HTR-8/SVneo (cell line): Measurements from ENCODE around the gene TBKBP1.

DNA sequence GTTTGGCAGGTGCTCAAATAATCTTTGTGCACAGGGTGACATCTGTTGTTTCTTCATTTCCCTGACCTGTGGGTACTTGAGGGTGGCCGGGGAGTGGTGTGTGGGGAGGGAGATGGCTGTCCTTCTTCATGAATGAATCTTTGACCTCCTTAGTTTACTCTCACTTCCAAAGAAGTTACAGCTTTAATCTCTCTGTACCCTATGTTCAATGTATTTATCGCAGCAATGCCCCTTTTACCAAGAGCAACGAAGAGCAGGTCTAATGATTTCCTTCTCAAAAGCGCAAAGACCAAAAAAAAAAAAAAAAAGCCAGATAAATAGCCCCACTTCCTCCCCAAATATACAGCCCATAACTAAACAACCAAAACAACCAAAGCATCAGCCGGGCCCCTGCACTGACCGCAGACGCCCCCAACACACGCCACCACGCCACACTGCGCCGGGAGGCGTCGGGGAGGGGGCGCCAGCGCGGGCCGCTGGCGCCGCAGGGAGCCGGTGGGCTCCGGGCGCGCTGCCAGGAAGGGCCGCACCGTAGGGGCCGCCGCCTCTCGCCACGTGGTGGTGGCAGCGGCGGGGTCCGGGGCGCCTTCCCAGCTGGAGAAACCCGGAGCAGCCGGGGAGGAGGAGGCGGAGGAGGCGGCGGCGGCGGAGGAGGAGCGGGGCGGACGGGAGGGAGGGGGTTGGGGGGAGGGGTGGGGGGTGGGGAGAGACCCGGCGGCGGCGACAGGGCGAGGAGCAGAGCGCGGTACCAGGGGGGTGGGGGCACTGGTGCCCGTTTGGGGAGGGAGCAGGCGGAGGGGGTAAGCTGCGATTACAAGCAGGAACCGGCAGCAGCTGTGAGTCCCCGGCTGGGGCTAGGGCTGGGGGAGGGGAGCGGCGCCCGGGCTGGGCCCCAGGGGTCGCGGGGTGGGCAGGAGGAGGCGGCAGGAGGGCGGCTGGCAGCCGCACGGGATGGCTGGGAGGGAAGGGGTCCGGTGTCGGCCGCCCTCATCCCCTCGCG, at the start of gene TBKBP1:
Gene TBKBP1, plus strand, starts transcription at position 803 of the 1,000 bp plus-strand sequence.
- RRBS: 1% methylated on average over 49 of the region's 69 CpGs

GRCh38 chr17:47701526-47702026, 7.6 kb downstream of the TBKBP1 start:
- RRBS: no CpG with 5 or more reads among the region's 6 CpGs

- RRBS: no CpG with 5 or more reads among the region's 7 CpGs
These were observed 4.6 kb upstream of the SP6 start for GRCh38 chr17:47855402-47856126.

GRCh38 chr17:47949067-47949802, 7.9 kb downstream of the PNPO start:
- RRBS: 4% methylated on average over 7 of the region's 24 CpGs

- RRBS: no CpG with 5 or more reads among the region's 17 CpGs
These were observed 5.3 kb downstream of the PRR15L start for GRCh38 chr17:47952122-47953128.

DNA sequence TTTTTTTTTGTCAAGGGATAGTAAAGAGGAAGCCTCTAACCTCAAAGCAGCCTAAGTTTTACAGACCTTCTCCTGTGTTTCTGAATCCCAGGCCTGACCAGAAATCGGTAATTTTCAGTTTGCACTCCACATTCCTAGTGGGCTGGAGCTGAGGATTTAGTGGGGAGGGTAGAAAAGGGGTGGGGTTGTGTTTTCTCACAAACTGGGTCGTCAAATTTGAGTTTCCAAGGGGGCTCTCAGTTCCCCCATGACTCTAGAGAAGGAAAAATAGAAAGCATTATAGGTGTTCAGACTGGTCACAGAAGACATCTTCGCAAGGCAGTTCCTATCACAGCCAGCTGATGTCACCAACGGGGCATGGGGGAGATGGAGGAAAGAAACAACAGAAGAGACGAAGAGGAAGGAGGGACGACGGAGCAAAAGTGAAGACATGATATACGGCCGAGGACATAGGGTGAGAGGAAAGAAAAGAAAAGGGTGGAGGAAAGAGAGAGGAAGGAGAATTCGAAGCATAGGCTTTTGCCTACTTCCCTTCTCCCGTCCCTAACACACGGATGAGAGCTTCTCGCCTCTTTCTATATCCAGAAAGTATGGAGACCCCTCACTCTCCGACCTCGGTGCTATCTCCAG, 26.3 kb downstream of the COPZ2 start:
- RRBS: no CpG with 5 or more reads among the region's 15 CpGs

DNA sequence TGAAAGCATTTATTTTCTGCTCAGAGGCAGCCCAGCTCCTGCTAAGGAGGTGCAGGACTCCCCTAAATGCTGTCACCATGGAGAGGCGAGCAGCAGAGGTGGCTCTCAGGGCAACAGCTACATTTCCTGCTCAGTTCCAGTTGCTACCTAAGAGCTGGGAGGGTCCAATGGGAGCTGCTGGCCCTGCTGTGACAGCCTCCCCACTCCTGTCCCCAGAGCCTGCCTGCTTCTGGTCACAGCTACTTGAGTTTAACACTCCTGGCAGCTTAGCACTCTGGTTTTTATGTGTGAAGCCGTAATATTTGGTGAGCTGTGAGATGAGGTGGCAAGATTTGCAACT, 42.3 kb upstream of the SKAP1 start:
- RRBS: no CpG with 5 or more reads among the region's 2 CpGs

DNA sequence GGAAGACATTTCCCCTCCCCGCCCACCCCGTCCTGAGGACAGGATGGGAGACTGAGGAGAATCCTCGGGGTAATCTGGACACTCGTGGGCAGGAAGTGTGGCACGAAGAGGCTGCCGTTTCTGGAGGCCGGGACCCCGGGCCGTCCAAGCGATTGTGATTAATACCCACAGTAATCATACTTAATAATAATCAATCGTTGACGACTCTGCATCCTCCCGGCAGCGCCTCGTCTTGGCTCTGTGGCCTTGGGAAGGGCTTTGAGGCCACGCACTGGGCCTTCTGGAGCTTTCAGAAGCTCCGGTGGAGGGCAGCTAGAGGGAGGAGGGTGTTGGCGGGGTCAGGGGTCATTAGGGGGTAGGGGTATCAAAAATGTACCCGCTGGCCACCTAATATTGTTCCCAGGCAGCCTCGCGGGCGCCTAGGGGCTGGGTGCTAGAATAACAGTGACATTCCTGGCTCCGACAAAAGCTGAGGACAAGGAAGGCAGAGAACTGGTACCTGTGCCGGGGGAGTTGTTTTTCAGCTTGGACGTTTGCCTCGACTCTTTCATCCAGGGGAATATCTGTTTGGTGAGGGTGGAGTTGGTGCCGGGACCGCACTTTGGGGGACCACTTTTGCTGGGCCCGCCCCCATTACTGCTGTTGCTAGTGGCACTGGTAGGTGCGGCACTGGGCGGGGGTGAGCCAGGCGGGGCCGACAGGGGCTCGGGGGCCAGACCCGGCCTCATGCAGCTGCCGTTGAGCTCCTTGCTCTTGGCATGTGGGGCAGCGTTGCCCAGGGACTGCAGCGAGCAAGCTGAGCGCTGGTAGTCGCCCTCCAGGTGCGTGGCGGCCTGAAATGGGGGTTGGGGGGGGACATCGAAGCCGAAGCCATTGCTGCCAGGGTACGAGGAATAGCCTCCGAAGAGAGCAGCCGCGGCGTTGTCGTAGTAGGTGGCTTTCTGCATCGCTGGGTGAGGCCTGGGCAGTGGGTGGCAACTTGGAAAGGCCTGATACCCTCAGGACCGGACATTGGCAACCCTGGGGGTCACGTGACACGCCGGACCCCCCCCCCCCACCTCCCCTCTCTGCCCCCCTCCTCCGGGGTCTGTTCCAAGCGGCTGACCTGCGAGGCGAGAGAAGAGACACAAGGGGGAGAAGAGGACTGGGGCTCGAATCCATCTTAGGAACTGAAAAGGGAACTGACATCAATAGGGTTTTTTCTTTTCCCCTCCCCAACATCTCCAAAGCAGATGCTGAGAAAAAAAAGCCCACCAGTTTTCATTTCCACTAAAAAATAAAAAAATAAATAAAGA, 7.1 kb upstream of the HOXB2 start:
- RRBS: 91% methylated on average over 16 of the region's 60 CpGs

DNA sequence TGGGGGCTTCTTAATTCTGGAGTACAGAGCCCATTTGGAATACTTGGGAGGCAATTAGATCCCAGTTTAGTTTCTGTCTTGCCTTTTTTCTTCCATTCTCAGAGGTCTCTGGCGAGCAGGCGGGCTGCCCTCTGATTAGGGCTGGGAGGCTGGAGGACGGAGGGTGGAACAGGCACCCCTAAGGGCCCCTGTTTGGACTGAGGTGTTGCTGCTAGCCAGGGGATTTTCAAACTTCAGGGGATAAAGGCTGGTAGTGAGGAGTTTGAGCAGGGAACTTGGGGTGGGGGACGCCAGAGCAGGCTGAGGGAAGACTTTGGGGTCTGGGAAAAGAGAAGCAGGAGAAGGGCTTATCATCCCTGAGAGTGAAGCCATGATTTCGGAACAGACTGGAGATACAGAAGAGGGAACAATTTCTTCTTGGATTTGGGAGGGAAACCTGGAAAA, 13.6 kb upstream of the HOXB2 start:
- RRBS: no CpG with 5 or more reads among the region's 5 CpGs

DNA sequence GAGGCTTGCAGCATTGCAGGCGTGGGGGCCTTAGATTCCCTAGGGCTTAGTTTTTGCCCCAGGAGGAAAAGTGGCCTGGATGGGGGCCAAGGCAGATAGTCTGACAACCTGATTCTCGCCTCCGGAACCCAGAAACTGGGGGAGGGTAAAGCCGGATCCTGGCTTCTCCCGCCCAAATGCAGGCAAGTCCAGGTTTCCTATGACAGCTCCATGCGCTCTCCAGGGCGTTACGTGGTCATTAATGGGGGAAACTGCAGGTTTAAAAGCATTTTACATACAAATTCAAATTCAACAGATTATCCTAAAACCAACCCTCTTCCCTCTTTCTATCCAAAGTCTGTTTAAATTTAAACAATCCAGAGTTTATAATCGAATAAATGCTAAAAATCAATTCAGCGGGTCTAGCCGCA, 752 bp upstream of the HOXB6 start:
- RRBS: no CpG with 5 or more reads among the region's 11 CpGs

GRCh38 chr17:48607602-48608184, 2.9 kb upstream of the HOXB6 start:
- RRBS: 92% methylated on average over 4 of the region's 27 CpGs

- RRBS: no CpG with 5 or more reads among the region's 18 CpGs
These were observed 430 bp upstream of the HOXB7 start for GRCh38 chr17:48611258-48611636.

GRCh38 chr17:48628264-48628568, 2.1 kb upstream of the HOXB9 start:
- RRBS: 94% methylated on average over 5 of the region's 9 CpGs

- RRBS: no CpG with 5 or more reads among the region's 50 CpGs
These were observed 4.5 kb upstream of the HOXB13 start for GRCh38 chr17:48732768-48733632.

DNA sequence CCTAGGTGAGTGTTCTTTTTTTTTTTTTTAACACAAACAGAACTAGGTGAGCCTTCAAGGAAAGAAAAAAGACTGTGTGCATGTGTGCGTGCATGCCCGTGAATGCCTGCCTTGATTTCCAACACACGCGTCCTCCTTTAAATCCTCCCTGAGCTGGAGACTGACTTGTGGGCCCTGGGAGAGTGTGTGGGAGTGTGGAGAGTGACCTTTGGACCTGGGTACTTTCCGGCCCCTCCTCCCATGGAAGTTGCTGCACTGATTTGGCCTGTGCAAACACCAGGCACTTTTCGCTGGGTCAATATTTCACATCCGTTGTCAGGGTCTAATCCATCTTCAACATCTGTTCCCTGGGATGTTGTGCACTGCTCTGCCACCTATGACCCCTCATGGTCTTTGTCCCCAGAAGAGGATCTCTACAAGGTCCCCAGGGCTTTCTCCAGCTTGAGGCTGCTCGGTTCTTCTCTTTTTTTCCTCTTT, 21.0 kb upstream of the ATP5MC1 start:
- RRBS: no CpG with 5 or more reads among the region's 8 CpGs

GRCh38 chr17:48928128-48928620, 16.5 kb downstream of the SNF8 start:
- RRBS: no CpG with 5 or more reads among the region's 4 CpGs

DNA sequence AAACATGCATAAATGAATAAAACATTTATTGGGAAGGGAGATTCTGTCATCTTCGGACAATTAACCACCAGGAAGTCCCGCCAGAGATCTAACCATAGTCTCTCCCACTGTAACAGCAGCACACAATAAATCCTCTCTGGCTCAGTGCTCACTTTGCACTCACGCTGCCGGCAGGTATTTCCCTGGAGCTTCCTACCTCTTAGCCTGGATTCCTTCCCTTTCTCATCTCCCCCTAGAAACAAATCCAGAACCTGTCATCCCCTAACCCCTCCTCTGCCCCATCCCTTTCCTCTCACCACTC, 1.6 kb downstream of the GIP start:
- RRBS: no CpG with 5 or more reads among the region's 4 CpGs

- RRBS: 2% methylated on average over 27 of the region's 43 CpGs
These were observed 2.0 kb upstream of the IGF2BP1 start for GRCh38 chr17:48994782-48995933.

DNA sequence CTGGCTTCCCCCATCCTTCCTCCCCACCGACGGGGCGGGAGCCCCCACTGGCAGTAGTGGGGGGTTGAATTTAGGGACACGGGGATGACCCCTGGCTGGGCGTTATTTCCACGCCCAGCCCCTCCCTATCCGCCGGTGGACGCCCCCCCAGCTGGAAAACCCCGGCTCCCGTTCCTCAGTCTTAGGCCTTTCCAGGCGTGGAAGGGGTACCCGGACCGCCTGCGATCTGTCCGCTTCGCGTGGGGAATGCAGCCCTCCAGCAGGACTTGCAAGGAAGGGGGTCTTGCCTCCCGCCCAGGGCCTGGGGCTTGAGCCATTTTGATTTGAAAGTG, 939 bp downstream of the IGF2BP1 start:
- RRBS: no CpG with 5 or more reads among the region's 19 CpGs

- RRBS: 97% methylated on average over 4 of the region's 17 CpGs
These were observed 16.0 kb downstream of the IGF2BP1 start for GRCh38 chr17:49013176-49013619.